ENCODE measurements around the genes TTC39C, PSMA8 and TAF4B.

DNA sequence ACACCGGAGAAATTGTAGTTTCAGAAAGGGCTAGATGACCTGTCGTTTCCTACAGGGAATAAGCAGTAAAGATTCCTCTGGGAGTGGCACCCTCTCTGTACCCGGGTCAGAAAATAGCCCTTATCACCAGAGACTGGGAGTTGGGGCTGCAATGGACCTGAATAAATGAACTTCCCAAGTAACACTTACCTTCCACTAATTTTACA is 820 bp upstream of the RMC1 start:
- PRO-cap: no peak

- PRO-cap: no peak
Observed at GRCh38 chr18:23529870-23530389, 26.6 kb downstream of the RMC1 start.

DNA sequence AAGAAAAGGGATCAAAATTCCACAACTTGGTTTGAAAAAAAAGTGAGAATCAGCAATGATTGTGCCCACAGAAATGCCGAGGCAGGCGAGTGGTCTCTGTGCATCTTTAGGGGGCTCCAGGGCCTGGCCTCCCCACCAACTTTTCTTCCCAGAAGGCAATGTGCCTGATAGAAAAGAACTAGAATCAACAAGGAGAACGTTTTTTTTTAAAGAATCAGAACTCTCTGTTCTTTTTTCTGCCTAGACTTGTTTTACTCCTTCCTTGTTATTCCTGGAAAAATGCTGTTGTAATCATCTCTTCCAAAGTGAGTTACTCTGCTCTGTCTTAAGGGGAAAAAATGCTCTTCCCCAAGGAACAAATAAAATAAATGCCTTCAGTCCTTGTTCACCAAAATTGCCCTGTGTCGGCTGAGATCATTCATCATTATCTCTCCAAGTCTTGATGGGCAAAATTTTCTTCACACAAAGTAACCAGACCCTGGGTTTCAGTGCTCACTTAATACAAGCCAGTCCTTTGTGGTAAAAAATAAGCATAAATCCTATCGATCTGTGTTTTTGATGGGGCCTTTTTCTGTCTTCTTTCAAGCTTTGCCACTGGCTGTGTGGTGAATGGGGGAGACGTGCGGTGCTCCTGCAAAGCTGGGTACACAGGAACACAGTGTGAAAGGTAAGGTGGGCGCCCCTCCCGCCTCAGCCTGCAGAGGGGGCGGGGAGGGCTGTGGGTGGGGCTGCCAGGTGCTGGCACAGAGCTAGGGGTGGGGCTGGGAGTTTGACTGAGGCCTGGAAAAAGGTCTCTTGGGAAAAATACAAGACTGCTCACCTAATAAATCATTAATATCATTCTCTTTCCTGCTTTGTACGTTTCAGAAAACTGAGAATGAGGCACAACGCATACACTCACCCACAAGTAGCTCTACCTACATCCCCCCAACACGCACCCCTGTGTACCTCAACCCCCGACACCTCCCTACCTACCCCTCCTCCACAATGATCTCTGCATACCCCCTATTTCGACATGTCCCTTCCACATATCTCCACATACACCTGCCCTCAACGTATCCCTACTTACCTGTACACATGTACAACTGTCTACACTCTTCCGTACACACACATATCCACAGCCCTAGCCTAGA is 130.0 kb upstream of the TTC39C start:
- PRO-cap: no peak

DNA sequence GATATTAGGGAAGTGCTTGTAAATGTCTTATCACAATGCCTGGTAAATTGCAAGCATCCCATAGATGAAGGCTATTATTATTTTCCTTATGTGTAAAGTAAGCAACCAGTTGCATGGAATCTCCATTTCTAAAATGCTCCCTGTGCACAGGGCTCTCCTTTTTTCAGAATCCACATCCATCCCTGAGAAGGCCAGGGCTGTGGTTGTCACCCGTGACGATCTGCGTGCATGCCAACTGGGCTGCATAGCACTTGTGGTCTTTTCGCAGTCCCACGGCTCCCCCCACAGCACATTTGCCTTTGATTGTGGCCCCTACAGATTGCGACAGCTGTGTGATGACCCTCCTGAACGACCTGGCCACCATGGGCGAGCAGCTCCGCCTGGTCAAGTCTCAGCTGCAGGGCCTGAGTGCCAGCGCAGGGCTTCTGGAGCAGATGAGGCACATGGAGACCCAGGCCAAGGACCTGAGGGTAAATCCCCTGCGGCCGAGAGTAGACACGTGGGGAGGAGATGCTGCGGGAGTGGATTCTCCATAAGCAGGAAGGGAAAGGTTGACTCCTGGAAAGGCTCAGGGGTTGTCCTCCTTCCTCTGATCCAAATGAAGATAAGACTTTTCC is 119.9 kb upstream of the TTC39C start:
- PRO-cap: no peak

- PRO-cap: no peak
Observed at GRCh38 chr18:24009627-24010630, 4.6 kb upstream of the TTC39C start.

- PRO-cap: no peak
Observed at GRCh38 chr18:24012368-24012838, 2.2 kb upstream of the TTC39C start.

DNA sequence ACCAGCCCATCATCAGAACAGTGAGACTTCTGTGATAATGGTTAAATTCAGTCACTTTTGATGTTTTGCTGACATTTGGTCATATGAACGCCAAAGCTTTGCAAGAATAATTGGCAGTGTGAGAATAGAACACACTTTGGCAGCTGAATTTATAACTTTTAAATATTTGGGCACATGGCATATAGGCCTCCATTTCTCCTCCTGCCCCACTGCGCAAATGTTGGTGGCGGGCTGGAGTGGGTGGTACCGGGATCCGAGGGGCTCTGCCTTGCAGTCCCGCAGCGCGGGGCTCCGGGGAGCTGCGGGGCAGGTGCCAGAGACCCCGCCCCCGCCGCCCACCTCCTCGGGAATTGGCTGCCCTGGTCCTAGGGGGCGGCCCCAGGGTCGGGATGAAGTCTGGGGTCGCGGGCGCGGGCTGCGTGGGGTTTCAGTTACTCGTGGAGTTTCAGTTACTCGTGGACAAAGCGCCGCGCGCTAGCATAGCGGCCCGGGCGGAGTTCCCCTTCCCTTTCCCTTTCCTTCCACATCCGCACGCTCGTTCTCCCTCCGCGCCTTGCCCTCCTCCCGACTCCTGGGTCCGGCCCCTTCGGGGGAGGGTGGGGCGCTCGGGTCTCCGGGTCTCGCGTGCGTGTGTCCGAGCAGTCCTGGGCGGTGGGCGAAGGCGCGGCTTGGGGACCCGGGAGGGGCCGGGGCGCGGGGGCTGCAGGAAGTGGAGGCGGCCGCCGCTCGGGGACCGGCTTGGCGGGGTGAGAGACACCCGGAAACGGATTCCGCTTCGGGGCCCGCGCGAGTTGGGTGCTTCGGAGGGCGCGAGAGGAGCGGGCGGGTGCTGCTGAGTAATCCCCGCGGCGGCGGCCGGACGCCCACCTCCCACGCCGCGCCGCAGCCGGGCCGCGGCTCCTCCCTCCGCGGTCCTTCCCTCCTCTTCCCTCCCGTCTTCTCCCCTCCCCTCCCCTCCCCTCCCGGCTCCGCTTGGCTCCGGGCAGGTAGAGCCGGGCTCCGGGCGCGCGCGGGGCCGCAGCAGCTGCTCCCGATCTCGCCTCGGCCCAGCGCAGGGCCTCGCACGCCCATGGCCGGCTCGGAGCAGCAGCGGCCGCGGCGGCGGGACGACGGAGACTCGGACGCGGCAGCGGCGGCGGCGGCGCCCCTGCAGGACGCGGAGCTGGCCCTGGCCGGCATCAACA is at the start of gene TTC39C:
TTC39C (plus strand) TSS at position 952 of the 1,184 bp plus-strand sequence.
- PRO-cap: no peak

- PRO-cap: no peak
Observed at GRCh38 chr18:24019688-24020473, 5.3 kb downstream of the TTC39C start.

GRCh38 chr18:24112564-24113541 is 26.0 kb upstream of the CABYR start:
- PRO-cap: no peak

- PRO-cap: no peak
Observed at GRCh38 chr18:24270733-24271107, 126.9 kb downstream of the OSBPL1A start.

GRCh38 chr18:24326203-24326757 is 71.3 kb downstream of the OSBPL1A start:
- PRO-cap: no peak

GRCh38 chr18:25233593-25234515 is 118.1 kb downstream of the ZNF521 start:
- PRO-cap: no peak

- PRO-cap: no peak
Observed at GRCh38 chr18:25284778-25285570, 67.0 kb downstream of the ZNF521 start.

DNA sequence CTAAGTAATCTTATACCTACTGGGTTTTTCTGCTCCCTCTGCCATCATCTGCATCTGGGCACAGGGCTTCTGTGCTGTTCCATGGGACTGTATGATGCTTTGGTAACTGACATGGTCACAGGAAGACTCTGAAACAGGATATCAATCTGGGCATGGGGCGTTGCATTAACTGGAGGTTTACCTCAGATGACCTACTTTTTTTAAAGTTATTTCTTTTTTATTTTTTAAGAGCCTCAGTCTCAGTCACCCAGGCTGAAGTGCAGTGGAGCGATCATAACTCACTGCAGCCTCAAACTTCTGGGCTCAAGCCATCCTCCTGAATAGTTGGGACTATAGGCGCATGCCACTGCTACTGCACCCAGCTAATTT is 365.3 kb downstream of the SS18 start:
- PRO-cap: no peak

GRCh38 chr18:26133439-26134143 is at the start of gene PSMA8:
Gene PSMA8, plus strand, starts transcription at chr18:26133869.
- PRO-cap: no peak

GRCh38 chr18:26225910-26227165 is at the start of gene TAF4B:
Gene TAF4B, plus strand, starts transcription at chr18:26226445.
- PRO-cap: bidirectional peak, plus-strand start at chr18:26226481, minus-strand start at chr18:26226272; bidirectional peak, plus-strand start at chr18:26226787, minus-strand start at chr18:26226888

DNA sequence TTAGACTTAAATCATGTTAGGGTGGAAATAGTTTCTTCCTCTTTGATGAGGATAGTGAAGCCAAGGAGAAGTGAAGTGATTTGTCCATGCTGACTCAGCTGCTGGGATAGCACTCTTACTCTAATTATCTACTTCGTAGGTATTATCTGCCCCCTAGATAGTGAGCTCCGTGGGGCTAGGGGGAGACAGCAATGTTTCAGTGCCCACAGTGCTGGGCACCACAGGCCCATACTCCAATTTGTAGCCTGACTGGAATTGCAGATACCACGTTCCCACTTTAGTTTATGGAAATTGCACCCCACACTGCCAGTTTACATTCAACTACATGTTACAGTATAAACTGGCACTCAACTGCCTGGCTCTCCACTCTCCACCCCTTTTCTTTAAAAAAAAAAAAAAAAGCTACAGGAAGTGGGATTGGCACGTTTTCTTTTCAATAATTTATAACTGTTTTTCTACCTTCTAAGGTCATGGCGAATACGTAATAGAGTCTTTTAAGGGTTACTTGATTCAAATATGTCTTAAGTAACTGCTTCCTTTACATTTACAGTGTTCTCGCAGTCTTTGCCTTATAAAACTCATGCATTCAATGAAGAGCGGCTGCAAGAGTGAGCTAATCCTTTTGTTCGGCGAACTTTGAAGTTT is 2.4 kb downstream of the KCTD1 start:
- PRO-cap: no peak

DNA sequence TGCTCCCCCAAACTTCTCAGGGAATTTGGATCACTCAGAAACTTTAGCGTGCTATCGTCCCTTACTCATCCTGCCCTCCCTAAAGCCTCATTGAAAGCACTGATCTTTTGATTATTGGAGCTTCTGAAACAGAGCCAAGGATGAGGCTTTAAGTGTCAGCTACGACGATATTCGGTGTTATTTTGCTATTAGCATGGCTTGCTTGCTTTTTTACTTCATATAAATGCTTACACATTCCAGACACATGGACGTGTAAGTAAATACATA is 27.3 kb upstream of the KCTD1 start:
- PRO-cap: no peak

- PRO-cap: no peak
Observed at GRCh38 chr18:26978571-26979003, 113.1 kb upstream of the AQP4 start.

DNA sequence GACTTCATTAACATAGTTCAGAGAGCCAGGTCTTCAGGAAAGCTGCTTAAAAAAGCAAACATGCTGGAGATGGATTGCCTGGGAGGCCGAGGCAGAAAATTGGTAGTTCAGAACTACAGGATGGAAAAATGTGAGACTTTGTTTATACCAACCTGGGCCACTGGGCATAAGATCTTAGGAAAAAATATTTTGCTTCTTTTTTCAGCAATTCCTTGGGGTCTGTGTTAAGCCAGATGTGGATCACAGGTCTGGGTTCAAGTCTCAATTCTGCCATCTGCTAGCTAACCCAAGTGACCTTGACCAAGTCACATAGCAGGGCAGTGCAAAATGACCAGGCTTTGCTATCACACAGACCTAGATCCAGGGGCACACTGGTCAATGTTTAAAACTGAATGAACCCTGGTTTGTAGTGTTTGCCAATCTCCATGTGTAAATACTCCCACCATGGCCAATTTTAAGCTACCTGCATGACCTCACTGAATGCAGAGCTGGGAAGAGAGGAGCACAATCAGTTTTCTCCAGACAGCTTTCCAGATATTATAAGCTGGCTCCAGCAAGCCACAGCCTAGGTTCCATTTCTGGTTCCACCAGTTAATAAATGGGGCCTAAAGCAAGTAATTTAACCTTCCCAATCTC is 143.0 kb downstream of the CHST9 start:
- PRO-cap: no peak

Data from SUDHL5 (cell line).